ENCODE results near the genes CCR10 and EZH1.

DNA sequence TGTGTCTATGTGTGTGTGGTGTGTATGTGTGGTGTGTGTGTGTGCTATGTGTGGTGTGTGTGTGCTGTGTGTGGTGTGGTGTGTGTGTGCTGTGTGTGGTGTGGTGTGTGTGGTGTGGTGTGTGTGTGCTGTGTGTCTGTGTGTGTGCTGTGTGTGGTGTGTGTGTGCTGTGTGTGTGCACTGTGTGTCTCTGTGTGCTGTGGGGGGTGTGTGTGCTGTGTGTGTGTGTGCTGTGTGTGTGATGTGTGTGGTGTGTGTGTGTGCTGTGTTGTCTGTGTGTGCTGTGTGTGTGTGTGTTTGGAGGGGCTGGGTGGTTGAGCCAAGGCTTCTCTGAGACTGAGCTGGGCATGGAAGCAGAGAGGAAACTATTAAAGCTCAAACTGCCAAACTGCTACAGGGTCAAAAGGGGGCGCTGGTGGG, 27.6 kb upstream of the GHDC start:
- RRBS: no CpG with 5 or more reads among the region's 1 CpG
CAGE:
- cytosol, long polyA plus RNA: no peak
- long polyA plus RNA: no peak
- nucleus, long polyA plus RNA: no peak

DNA sequence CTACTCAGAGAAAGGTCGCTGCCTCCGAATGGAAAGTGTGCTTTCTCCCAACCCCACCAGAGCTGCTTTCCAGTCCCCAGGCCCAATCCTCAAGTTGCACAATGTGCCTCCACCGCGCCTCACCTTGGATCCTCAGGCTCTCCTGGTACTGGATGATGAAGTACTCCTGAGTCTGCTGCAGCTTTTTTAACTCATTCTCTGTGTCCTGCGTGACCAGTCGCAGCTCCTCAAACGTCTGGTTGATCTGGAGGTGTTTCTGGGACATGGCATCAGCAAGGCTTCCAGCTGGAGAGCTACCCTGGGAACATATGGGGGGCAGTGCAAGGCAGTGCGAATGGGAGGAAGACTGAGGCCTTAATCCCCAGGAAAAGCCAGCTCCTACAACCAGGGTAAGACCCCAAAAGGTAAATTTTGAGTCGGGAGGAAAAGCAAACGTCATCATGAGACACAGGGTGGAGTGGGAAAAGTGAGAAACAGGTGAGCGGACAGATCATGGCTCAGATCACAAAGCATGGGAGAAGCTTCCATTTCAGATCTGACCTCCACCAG, 29.0 kb upstream of the GHDC start:
- RRBS: no CpG with 5 or more reads among the region's 11 CpGs
CAGE:
- cytosol, long polyA plus RNA: no peak
- long polyA plus RNA: no peak
- nucleus, long polyA plus RNA: no peak

DNA sequence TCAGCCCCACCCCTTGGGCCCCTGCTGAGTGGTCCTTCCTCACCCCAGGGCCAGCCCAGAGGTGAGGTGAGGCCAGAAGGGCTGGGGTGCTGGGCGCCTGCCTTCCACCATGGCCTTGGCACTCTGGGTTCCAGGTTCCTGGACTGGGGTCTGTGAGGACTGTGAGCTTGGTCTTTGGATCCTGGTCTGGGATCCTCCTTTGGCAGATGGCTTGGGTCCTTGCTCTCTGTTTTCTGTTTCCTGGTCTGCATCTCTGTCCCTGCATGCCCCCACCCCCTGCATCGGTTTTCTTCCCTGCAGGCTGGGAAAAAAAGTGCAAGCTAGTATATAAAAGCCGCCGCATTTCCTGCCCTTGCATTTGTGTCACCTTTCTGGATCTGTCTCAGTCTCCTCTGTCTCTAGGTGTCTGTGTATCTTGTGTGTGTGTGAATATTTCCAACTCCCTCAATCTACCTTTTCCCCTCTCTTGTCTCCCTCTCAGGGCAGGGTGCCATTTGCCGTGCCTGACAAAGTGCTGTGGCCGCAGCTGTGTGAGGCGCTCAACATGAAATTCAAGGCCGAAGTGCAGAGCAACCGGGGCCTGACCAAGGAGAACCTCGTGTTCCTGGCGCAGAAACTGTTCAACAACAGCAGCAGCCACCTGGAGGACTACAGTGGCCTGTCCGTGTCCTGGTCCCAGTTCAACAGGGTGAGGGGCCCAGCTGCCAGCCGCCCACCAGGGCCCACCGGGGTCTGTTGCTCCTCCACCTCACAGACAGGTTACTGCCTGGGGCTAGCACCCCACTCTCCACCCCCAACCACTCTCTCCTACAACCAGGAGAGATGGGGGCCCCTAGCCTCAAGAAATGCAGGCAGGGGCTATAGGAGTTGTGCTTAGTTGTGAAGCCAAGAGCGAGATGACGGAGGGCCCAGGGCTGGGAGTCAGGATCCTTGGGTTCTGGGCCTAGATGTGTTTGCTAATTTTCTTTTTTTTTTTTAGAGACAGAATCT, 17.8 kb downstream of the STAT5A start:
- RRBS: no CpG with 5 or more reads among the region's 16 CpGs
CAGE:
- cytosol, long polyA plus RNA: no peak
- long polyA plus RNA: no peak
- nucleus, long polyA plus RNA: no peak

GRCh38 chr17:42319591-42320462, 31.5 kb downstream of the STAT5A start:
- RRBS: no CpG with 5 or more reads among the region's 11 CpGs
CAGE:
- cytosol, long polyA plus RNA: no peak
- long polyA plus RNA: no peak
- nucleus, long polyA plus RNA: no peak

DNA sequence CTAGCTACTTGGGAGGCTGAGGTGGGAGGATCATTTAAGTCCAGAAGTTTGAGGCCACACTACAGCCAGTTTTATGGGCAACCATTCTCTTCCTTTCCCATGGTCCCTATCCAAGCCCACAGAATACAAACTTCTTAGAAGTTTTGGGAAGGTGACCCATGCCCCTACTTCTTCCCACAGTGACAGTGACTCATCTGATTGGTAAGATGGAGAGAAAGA, 47.8 kb downstream of the STAT3 start:
CAGE:
- cytosol, long polyA plus RNA: no peak
- long polyA plus RNA: no peak
- nucleus, long polyA plus RNA: no peak

- RRBS: no CpG with 5 or more reads among the region's 10 CpGs
CAGE:
- cytosol, long polyA plus RNA: no peak
- long polyA plus RNA: no peak
- nucleus, long polyA plus RNA: no peak
Measured at GRCh38 chr17:42365073-42365694, 23.1 kb downstream of the STAT3 start.

DNA sequence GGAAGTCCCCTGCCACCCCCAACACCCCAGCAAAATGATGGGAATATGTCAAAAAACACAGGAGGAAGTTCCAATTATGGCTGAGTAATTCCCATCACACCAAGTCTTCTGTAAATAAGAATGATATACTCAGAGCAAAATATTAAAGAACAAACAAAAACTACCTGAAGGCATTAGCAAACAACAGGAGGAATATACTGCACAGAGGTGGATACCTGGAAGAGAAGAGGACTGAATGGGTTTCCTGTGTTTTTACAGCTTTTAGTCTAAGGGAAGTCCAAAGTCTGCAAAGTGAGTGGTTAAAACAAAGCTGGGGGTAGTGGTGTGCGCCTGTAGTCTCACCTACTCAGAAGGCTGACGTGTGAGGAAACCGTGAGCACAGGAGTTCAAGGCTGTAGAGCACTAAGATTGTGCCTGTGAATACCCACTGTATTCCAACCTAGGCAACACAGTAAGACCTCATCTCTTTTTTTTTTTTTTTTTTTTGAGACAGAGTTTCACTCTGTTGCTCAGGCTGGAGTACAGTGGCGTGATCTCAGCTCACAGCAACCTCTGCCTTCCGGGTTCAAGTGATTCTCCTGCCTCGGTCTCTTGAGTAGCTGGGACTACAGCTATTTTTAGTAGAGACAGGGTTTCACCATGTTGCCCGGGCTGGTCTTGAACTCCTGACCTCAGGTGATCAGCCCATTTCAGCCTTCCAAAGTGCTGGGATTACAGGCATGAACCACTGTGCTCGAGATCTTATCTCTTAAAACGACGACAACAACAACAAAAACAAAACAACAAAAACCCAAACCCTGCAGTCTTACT, 16.9 kb upstream of the ATP6V0A1 start:
- RRBS: no CpG with 5 or more reads among the region's 10 CpGs
CAGE:
- cytosol, long polyA plus RNA: no peak
- long polyA plus RNA: no peak
- nucleus, long polyA plus RNA: no peak

- RRBS: no CpG with 5 or more reads among the region's 8 CpGs
CAGE:
- cytosol, long polyA plus RNA: no peak
- long polyA plus RNA: no peak
- nucleus, long polyA plus RNA: no peak
Measured at GRCh38 chr17:42460342-42461096, 1.8 kb downstream of the ATP6V0A1 start.

DNA sequence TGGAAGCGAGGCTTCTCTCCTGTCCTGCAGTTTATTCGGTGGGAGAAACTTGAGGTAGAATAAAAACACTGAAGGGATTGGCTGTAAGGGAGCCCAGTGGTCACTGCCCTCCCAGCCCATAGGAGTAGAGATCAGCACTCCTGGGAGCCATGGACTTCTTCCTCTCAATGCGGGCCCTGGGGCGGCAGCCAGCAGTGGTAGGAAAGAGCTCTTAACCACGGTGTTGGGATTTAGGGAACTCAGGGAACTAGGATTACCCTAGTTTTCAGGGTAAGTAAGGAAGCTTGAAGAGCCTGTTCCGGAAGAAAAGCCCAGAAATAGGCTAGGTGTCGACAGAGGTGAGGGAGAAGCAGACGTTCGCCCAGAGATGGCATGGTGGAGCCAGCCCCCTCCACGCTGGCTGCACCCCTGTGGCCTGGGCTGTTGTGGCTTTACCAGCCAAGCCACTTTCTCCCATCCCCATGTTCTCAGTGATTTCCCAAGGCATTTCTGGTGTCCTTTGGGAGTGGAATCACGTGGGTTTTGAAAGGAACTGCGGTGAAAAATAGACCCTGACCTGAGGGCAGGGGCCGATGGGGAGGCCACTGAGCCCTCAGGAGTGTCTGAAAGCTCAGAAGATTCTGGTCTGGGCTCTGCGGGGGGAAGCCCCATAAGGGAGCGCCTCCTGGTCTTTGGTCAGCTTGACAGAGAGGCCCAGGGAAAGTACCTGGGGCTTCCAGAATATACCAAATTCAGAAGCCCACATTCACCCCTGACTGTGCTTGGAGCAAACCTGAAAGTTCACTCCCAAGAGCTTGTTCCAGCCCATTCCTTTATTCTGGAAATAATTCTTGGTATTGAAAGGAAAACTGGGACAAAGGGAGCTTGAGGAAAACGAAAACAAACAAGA, 23.5 kb upstream of the NAGLU start:
- RRBS: no CpG with 5 or more reads among the region's 16 CpGs
CAGE:
- cytosol, long polyA plus RNA: no peak
- long polyA plus RNA: no peak
- nucleus, long polyA plus RNA: no peak

DNA sequence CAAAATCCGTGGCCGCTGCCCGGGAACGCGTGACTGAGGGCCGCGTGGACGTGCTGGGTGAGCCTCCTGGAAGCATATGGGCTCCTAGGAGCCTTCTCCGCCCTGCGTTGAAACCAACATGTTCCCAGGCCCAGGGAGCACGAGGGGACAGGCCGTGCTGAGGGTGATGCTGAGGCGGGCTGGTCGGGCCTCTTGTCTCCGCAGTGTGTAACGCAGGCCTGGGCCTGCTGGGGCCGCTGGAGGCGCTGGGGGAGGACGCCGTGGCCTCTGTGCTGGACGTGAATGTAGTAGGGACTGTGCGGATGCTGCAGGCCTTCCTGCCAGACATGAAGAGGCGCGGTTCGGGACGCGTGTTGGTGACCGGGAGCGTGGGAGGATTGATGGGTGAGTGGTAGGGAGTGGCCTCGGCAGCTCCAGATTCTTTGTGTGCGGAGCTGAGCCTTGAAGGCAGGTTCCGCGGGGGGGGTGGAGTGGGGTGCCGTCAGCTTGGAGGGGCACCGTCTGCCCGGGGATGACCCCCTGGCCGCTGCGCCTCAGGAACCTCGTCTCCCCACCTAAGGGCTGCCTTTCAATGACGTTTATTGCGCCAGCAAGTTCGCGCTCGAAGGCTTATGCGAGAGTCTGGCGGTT, 627 bp downstream of the HSD17B1 start:
- RRBS: 93% methylated on average over 3 of the region's 46 CpGs
CAGE:
- cytosol, long polyA plus RNA: no peak
- long polyA plus RNA: no peak
- nucleus, long polyA plus RNA: no peak

DNA sequence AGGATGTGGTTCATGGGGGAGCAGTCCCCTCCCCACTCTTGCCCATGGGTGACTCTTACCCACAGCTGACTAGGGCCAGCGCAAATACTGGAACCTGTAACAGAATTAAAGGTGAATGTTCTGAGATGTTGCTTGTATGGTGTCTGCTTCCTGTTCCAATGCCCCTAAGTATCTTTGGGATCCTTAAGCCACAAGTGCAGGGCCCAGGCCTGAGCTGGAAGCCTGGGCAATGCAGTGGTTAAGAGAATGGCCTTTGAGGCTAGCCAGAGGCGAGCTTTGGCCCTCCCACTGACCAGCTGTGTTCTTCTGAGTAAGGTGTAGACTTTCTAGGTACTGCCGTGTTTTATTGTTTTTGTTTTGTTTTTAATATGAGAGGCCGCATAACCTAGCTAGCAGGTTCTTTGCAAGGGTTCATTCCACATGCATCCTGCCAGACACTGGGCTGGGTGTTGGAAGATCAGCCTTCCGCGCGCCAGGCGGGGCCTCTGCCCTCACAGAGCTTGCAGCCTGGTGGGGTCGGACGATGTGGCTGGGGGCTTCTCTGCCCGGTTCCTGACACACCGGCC, 665 bp upstream of the MLX start:
- RRBS: no CpG with 5 or more reads among the region's 12 CpGs
CAGE:
- cytosol, long polyA plus RNA: no peak
- long polyA plus RNA: no peak
- nucleus, long polyA plus RNA: no peak

GRCh38 chr17:42677204-42677683, 450 bp upstream of the PLEKHH3 start:
- RRBS: no CpG with 5 or more reads among the region's 20 CpGs
CAGE:
- cytosol, long polyA plus RNA: no peak
- long polyA plus RNA: no peak
- nucleus, long polyA plus RNA: no peak

GRCh38 chr17:42677684-42678924, 1.3 kb upstream of the PLEKHH3 start:
- RRBS: no CpG with 5 or more reads among the region's 58 CpGs
CAGE:
- cytosol, long polyA plus RNA: no peak
- long polyA plus RNA: no peak
- nucleus, long polyA plus RNA: no peak

GRCh38 chr17:42679496-42680399, 1.9 kb downstream of the CCR10 start:
- RRBS: 79% methylated on average over 10 of the region's 81 CpGs
CAGE:
- cytosol, long polyA plus RNA: no peak
- long polyA plus RNA: no peak
- nucleus, long polyA plus RNA: start-site peak on the plus strand at chr17:42679934-42679963, 17 and 47 reads in 2 replicates

DNA sequence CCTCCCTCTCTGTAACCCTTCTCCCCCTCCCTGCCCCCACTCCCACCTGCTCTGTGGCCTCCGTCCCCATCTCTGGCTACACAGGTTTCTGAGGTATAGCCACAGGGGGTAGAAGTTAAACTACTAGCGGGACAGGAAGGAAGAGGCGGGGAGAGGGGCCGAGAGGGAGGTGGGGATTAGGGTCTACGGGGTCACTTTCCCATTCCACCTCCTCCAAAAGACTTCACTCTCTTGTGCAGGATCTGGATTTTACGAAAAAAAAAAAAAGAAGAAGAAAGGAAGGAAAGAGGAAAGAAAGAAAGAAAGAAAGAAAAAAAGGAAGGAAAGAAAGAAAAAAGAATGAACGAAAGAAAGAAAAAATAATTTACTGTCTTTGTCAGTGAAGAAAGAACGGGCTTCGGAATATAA, at the start of gene CCR10:
Gene CCR10, minus strand, starts transcription at position 90 of the 408 bp plus-strand sequence.
- RRBS: no CpG with 5 or more reads among the region's 9 CpGs
CAGE:
- cytosol, long polyA plus RNA: no peak
- long polyA plus RNA: no peak
- nucleus, long polyA plus RNA: no peak

- RRBS: no CpG with 5 or more reads among the region's 11 CpGs
CAGE:
- cytosol, long polyA plus RNA: no peak
- long polyA plus RNA: no peak
- nucleus, long polyA plus RNA: no peak
Measured at GRCh38 chr17:42699598-42700246, 17.4 kb downstream of the CNTNAP1 start.

DNA sequence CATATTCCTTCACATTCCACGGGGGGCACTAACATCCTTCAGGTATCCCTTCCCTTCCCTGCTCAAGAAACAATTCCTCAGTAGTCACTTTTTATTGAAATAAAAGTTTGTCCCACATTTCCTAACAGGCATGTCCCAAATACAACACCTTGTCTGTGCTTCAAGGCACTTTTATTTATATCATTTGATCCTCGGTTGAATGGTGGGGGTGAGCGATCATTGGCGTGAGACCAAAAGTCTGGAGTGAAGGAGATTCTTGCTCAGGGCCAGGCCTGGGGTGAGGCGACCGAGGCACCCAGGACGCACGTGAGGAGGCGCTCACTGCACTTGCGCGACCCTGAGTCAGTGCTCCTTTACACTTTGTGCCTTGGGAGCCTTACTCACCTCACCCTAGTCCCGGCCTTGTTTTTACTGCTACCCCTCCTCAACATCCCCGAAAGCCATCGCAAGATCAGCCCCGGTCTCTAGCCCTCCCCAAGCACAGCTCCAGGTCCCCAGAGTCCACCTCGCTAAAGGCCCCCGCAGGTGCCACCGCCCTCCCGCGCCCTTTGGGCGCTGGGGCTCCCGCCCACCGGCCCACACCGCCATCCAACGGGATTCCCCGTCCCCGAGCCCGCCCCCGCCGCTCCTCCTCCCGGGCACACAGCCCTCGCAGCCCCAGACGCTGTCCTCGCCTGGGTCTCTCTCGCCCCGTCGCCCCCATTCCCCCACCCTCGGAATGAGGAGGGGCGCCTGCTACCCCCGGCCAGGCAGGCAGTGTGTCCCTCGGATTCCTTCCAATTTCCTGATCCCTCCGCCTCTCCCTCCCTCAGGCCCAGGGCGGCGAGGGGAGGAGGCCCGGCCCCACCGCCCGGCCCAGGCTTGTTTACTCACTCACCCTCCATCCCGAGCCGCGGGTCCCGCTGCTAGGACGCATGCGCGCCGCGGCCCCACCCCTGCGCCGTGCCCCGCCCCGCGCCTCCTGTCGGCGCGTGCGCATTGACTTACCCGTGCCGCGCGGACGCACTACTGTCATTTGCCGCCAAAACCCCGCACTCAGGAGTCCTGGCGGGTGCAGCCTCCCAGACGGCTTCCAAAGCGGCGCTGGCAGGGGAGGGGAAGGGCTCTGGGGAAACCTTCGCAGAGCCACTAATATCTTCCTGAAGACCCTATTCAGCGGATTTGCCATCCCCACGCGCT, at the start of gene EZH1:
Gene EZH1, minus strand, starts transcription at position 907 of the 1,179 bp plus-strand sequence.
- RRBS: 2% methylated on average over 26 of the region's 80 CpGs
CAGE:
- cytosol, long polyA plus RNA: no peak
- long polyA plus RNA: no peak
- nucleus, long polyA plus RNA: no peak

DNA sequence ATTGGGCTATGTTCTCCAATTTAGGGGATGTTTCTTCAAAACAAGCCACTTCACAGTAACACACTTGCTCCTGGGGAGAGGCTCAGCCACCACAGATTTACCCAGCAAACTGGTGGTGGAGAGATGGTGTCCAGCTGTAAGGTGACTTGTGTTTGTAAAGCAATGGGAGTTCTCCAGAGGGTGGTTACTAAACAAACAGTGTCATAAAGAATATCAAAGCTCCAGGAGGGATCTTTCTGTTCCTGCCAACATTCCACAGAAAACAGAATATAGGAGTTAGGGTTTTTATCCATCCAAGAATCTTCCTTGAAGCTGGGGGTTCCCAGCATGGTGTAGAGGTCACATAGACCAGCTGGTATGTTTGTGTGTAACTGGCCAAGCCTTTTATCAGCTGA, 4.3 kb downstream of the CNTD1 start:
CAGE:
- cytosol, long polyA plus RNA: no peak
- long polyA plus RNA: no peak
- nucleus, long polyA plus RNA: no peak

DNA sequence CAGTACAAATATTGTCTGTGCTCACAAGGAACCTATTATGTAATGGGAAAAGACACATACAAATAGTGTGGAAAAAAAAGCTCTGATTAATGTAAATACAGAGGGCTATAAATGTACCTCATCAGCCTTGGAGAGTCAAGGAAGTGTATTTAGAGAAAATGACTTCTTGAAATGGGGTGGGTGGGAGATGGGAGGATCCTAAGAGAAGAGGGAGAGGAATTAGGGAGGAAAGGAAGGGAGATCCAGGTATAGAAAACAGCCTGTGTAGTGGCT, 6.5 kb downstream of the CNTD1 start:
CAGE:
- cytosol, long polyA plus RNA: no peak
- long polyA plus RNA: no peak
- nucleus, long polyA plus RNA: no peak

DNA sequence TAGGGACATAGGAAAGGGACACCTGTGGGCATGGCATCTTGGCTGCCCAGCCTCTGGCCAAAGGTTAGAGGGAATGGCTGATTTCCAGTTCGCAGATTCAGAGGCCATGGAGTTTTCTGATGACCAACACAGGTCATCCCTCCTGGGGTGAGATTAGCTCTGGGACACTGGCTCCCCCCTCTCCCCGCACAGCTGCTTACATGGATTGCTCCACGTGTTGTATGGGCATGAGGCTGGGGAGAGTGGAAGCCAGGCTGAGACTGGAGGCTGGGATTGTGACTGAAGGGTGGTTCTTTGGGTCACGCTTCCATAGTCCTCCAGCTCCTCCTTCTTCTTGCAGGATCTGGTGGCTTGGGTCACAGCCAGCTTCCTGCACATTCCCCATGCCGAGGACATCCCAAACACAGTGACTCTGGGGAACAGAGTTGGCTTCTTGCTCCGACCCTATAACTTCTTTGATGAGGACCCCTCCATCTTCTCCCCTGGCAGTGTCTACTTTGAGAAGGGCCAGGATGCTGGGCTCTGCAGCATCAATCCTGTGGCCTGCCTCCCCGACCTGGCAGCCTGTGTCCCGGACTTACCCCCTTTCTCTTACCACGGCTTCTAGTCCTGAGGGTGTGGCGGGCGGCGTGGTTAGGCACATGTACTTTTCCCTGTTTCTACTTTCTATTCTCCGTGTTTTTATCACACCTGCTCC, 1.1 kb upstream of the AOC3 start:
- RRBS: no CpG with 5 or more reads among the region's 13 CpGs
CAGE:
- cytosol, long polyA plus RNA: no peak
- long polyA plus RNA: no peak
- nucleus, long polyA plus RNA: no peak